H4 (cell line): ENCODE data around the genes APOL3 and TXN2.

DNA sequence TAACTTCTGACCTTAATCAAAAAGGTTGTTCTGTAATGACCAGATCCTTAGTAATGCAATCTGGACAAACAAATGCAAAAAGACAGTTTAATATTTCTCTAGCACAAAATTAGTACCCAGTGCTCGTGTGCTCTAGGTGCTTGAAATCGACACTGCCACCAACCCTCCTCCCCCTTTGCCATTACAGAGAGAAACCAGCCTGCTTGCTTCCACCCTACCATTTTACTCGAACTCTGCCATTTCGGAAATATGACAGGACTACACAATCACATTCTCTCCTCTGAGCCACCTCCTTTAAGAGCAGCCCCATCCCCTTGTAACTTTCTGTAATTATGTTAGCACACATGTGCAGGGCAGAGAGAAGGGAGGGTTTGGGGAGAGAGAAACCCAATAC lies 113.8 kb downstream of the RBFOX2 start:
- RAMPAGE, long total RNA: no peak

- RAMPAGE, long total RNA: no peak
Measured at GRCh38 chr22:36017725-36018285, 10.8 kb downstream of the RBFOX2 start.

DNA sequence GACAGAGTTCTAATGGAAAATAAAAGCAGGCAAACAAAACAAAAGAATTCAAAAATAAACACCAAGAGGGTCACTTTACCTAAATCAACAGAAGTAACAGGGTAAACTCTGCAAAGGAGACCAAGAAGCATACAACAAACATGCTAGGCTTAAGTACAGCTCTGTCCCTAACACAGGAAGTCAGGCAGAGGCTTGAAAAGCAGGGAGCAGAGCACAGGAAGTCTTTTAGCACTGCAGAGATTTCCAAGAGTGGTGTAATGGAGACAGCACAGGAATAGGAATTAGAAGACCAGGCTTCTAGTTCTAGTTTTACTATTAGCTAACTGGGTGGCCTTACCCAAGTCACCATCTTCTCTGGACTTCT lies 1.9 kb downstream of the RBFOX2 start:
- RAMPAGE, long total RNA: no peak

DNA sequence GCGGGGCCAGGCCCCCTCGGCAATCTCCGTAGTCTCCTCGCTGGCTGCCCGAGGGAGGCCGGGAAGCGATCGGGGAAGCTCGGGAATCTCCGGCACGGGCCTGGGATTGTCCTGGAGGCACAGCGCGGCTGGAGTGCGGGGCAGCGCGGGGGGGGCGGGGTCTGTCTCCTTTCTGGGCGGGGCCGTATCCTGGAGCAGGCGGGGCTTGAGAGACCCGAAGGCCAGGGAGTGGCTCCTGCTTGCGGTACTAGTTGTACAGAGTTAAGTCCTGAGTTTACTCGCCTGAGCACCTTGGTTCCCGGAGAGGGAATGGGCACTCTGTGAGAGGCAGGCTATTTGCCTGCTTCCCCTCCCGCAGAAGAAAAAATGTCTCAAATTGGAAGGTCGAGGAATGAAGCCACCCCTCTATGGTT lies 421 bp upstream of the RBFOX2 start:
- RAMPAGE, long total RNA: no peak

- RAMPAGE, long total RNA: no peak
Measured at GRCh38 chr22:36052441-36052994, 23.9 kb upstream of the RBFOX2 start.

GRCh38 chr22:36160330-36161030 lies at the start of gene APOL3:
Gene APOL3, minus strand, starts transcription at chr22:36160755.
- RAMPAGE, long total RNA: start-site peak on the minus strand at chr22:36160692-36160811, 13 reads

- RAMPAGE, long total RNA: no peak
Measured at GRCh38 chr22:36291808-36292372, 39.0 kb downstream of the APOL1 start.

DNA sequence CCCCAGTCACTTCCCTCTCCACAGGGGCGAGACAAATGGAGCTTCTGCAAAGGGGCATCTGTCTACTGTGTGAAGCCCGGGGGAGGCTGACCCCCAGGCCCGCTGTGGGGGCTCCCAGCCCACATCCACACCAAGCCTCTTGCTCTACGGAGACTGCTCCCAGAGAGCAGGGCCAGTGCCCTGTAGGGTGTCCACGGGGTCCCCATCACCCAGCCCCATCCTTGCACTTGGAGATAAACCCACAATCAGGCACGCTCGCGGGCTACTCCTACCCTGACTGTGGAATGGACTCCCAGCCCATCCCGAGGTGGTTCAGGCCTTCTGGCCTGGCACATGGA lies 39.4 kb downstream of the APOL1 start:
- RAMPAGE, long total RNA: no peak

DNA sequence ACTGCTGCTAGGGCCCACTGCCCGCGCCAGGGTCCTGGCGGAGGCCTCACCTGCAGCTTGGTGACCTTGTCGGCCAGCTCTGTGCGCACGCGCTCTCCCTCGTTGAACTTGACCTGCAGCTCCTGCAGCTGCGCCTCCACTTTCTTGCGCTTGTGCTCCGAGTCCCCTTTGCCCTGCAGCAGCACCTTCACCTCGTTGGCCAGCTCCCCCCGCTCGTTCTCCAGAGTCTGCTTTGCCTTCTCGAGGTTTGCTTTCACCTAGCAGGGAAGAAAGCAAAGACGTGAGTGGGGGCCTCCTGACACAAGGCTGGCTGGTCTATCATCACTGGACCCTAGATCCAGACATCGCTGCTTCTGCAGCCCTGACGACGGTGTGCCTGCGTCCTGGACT lies 41.1 kb downstream of the APOL1 start:
- RAMPAGE, long total RNA: no peak

DNA sequence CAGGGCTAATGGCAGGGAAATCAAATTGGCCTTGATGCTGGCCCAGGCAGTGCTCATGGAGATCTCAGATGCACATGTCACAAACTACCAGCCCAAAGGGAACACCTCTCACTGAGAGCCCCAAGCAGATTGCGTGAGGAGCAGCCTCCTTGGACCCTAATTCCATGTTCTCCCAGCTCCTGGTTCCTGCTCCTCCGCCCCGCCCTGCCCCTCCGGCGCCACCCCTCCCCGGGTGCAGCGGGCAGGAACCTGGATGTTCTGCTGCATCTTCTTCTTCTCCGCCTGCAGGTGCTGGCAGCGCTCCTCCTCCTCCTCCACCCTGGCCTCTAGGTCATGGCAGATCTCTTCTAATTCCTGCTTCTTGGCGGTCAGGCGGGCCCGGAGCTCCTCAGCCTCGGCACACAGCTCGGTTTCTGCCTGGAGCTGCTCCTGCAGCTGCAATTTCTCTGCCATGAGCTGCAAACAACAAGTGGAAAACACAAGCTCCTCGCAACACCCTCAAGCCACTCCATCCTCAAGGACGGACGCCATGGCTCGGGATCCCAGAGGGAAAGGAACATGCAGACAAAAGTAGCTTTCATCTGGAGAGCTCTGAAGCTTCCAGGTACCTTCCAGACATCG lies 47.8 kb downstream of the APOL1 start:
- RAMPAGE, long total RNA: no peak

- RAMPAGE, long total RNA: no peak
Measured at GRCh38 chr22:36385850-36386297, 1.9 kb downstream of the MYH9 start.

DNA sequence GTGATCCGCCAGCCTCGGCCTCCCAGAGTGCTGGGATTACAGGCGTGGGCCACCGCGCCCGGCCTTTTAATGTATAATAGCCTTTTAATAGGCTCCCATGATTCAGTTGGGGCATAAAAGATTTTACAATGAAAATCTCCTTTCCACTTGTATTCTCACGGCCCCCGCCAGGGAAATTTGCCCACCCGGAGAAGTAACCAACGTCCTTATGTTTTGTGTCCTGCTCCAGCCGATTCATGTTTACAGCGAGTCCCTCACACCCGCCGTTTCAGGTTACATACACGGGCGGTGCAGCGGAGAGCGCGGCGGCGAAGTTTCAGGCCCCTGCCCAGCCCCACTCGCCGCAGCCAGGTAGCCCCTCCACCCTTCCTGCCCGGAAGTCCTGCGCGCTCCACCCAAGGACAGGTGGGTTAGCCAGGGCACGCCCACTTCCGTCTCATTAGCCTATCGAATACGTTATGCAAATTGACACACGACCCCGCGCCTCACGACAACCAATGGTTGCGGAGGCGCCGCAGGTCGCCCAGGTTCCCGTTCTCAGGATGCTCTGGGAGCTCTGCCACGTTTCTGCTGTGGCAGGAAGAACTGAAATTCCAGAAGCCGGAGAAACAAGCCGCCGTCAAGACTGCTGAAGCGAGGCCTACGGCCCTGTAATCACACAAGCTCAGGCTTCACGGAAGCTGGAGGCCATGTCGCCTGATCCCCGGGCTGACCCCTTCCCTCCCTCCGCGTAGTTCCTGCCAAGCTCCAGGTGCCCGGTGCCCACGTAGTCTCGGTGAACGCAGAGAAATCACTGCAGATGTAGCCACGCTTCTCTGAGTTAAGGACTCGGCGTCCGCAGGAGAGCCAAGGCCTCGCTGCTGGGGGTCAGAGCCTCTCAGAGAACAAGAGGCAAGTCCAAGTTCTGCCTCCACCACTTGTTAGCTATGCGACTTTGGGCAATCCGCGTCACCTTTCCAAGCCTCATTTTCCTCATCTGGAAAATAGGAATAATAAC lies 22.3 kb upstream of the MYH9 start:
- RAMPAGE, long total RNA: no peak

GRCh38 chr22:36466764-36467950 lies 14.3 kb downstream of the TXN2 start:
- RAMPAGE, long total RNA: no peak

GRCh38 chr22:36469943-36470556 lies 11.4 kb downstream of the TXN2 start:
- RAMPAGE, long total RNA: no peak

- RAMPAGE, long total RNA: start-site peak on the minus strand at chr22:36481576-36481640, 29 reads
Measured at GRCh38 chr22:36480965-36481847, at the start of gene TXN2. Gene TXN2, minus strand, starts transcription at chr22:36481640.

DNA sequence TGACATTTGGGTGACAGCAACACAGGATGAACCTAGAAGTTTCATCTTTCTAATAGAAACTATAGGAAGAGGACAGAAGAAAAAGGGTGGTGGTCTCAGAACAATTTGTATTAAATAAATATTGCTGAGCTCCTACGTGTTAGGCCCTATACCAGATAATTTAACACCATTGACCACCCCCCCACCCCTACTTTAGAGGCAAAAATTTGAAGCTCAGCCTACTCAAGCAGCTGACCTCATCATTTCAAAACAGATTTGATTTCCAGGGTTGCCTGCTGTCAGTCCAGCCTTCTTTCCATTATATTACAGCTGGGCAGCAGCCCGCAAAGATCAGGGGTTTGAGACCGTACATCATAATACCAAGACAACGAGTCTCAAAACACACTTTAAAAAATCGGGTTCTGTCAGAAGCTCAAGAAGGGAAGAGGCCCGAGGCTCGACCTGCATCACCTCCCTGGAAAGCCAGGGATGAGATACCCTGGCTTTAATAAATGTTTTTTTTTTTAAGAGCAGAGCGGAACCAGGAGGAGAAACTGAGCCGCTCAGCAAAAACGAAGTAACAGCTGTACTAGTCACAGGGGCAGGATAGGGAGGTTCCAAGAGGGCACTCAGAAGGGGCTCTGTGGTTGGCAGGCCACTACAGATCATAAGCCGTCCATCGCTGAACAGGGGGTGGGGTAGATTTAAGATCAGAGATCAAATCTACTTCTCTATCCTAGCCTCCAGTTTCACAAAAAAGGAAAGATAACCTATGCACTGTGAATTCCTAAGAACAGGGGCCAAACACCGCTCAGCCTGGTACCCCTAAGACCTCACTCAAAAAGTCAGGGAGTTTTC lies 821 bp downstream of the EIF3D start:
- RAMPAGE, long total RNA: no peak

- RAMPAGE, long total RNA: no peak
Measured at GRCh38 chr22:36541674-36542408, 12.9 kb upstream of the EIF3D start.

DNA sequence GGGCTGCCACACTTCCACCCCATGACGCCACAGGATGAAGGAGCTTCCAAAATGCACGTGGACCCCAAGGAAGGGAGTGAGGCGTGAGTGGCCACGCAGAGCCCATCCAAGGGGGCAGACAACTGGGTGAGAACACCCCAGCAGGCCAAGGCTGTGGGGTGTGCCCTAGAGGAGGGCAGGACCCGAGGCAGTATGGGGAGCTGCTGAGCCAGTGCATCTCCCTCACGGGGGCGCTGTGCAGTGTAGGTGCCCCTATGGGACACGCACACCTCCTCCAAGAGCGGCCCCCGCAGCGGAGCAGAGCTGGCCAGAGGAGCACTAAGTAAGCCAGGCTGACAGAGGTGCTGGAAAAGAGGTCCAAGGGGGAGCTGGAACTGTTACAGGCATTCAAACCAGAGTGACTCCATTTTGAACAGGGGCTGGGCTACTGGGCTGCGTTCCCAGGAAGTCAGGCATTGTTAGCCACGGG lies 30.3 kb downstream of the TEX33 start:
- RAMPAGE, long total RNA: no peak

DNA sequence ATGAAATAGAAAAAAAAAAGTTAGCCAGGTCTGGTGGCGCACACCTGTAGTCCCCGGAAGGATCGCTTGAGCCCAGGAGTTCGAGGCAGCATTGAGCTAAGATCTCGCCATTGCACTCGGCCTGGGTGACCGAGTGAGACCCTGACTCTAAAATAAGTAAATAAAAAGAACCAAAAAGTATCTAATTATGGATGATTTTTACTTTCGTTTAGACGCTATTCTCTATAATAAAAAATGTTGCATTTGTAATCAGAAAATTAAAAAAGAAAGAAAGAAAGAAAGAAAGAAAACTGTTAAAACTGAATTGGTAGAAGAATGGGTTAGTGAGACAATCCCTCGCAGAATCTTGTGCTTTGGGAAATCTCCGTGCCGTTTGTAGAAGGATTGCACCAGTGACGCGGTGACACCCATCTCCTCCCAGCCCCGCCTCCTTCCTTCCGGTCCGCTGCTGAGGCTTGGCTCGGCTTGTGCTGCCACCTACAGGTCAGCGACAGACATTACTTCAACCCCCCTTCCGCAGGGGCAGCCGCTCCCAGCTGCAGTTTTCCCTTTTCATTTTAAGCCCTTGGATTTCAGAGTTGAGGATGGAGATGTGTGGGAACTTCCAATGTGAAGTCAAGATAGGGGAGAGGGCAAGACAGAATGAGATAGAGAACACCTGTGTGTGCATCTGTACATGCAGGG lies 29.7 kb downstream of the TEX33 start:
- RAMPAGE, long total RNA: no peak

GRCh38 chr22:37100476-37101066 lies 8.9 kb downstream of the TMPRSS6 start:
- RAMPAGE, long total RNA: no peak